Measurements from ENCODE around the genes RBM27 and TCERG1.

DNA sequence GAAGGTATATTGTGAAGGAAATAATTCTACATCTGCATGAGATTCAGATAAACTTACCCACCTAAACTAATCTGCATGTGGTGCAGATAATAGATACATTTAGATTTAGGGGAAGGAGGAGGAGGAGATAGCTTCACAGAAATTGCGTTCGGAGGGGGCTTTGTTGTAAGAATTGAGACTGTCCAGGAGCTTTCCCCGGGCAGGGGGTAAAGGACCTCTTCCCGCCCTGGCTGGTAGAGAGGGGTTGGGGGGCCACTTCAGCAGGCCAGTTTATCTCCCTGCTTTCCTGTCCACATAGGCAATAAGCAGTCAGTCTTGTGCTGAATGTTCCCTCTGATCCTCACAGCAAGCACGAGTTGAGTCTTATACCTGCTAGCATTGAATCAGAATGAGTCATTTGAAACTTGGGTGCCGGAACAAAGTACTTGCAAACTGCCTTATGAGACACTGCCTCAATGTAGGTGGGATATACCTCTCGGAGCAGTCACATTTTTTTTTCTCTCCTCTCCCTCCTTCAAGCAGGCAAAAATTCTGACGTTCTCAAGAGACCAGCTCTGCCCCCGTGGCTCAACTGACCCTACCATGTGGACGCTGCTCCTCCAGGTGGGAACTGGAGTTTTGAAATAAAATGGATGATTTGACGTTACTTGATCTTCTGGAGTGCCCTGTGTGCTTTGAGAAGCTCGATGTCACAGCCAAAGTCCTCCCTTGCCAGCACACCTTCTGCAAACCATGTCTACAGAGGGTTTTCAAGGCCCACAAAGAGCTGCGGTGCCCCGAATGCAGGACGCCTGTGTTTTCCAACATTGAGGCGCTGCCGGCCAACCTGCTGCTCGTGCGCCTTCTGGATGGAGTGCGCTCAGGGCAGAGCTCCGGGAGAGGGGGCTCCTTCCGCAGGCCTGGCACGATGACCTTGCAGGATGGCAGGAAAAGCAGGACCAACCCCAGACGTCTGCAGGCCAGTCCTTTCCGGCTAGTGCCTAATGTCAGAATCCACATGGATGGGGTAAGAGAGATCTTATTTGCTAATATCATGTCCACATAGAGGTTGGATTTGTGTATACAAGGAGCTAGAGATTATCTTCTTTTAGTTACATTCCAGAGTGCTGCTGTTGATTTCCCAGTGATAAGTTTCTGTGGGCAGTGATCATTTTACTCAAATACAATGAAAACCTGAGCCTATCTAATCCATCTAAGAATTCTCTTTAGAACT lies 1.3 kb downstream of the SH3RF2 start:
- RRBS: 69% methylated on average over 5 of the region's 25 CpGs

GRCh38 chr5:146040607-146041084 lies 64.7 kb downstream of the PLAC8L1 start:
- RRBS: no CpG with 5 or more reads among the region's 7 CpGs

DNA sequence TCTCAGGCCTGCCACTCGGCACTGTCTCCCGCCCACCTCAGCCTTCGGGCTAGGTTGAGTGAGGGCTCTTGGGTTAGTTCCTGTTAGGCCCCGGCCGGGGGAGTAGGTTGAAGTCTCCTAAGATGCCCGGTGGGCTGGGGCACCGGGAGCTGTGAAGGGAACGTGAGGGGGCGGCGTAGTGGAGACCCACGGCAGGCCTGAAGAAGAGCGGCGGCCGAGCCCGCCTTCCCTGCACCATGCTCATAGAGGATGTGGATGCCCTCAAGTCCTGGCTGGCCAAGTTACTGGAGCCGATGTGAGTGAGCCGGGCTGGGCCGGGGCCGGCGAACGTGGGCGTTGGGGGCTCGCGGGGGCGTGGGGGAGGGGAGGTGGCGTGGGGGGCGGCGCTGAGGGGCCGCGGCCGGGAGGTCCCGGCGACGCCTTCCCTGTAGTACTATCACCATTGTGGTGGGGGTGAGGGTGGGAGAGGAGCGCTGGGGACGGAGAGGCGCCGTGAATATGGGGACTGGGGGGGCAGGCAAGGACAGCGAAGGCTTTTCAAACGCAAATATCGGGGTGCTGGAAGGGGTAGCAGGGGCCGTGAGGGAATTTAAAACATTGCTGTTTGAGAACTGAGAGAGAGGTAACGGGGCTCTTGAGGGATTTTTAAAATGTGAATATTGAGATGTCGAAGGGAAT lies at the start of gene RBM27:
RBM27 (plus strand) TSS at position 76 of the 678 bp plus-strand sequence.
- RRBS: 0% methylated on average over 6 of the region's 44 CpGs

- RRBS: no CpG with 5 or more reads among the region's 2 CpGs
These were observed 19.9 kb downstream of the RBM27 start for GRCh38 chr5:146223239-146223725.

- RRBS: 6% methylated on average over 2 of the region's 41 CpGs
These were observed at the start of gene TCERG1 for GRCh38 chr5:146446725-146447427. Gene TCERG1 (plus strand): TSS chr5:146447333.

DNA sequence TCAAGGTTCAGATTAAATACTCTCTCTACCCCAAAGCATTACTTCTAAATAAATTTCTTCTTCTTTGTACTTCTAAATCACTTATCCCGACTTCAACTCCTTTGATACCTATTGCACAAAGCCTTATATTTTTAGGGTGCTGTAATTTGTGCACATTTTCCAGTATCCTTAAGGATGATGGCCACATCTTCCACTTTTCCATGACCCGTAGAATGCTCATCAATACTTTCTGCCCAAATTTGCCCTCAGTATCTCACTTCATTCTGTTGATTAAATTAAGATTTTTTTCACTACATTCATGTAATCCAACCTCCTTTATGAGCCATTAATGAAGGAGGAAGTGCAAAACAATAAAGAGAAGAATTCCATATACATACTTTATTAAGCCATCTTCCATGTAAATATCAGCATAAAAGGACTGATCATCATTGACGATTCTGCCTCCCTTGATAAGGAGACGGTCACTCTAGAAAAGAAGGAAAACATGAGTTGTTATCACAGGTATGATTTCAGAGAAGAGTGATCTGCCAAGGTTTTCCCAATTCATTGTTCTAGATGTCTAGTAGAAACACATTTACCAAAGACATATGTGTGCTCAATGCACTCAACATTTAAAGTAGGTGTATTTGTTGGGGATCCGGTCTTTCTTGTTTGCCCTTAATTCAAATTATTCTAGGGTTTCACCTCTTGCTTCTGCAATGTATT lies 85.2 kb downstream of the DPYSL3 start:
- RRBS: no CpG with 5 or more reads among the region's 5 CpGs

GRCh38 chr5:147454995-147455899 lies 54.6 kb downstream of the DPYSL3 start:
- RRBS: no CpG with 5 or more reads among the region's 11 CpGs

GRCh38 chr5:147508822-147509759 lies 777 bp downstream of the DPYSL3 start:
- RRBS: 2% methylated on average over 26 of the region's 62 CpGs

GRCh38 chr5:147510463-147510826 lies 577 bp upstream of the DPYSL3 start:
- RRBS: no CpG with 5 or more reads among the region's 2 CpGs

- RRBS: no CpG with 5 or more reads among the region's 5 CpGs
These were observed 41.7 kb upstream of the DPYSL3 start for GRCh38 chr5:147551389-147552151.

DNA sequence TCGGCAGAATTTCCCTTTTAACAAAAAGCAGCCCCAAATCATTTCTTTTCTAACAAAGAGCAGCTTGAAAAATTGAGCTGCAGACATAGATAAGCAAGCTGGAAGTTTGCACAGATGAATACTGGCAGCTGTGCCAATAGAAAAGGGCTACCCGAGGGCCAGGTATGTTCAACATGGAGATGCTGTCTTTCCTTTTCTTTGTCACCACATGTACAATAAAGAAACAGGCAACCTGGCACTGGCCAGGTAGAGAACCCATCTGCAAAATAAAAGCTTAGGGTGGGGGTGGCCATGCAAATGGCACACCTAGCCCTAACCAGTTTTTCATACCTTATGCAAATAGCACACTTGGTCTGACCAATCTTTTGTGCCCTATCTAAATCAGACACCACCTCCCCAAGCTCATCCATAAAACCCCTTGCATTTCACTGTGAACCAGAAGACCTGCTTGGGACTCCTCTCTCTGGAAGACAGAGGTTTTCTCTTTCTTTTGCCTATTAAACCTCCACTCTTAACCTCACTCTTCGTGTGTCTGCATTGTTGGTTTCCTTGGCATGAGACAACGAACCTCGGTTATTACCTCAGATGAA lies 34.0 kb downstream of the JAKMIP2 start:
- RRBS: no CpG with 5 or more reads among the region's 5 CpGs

DNA sequence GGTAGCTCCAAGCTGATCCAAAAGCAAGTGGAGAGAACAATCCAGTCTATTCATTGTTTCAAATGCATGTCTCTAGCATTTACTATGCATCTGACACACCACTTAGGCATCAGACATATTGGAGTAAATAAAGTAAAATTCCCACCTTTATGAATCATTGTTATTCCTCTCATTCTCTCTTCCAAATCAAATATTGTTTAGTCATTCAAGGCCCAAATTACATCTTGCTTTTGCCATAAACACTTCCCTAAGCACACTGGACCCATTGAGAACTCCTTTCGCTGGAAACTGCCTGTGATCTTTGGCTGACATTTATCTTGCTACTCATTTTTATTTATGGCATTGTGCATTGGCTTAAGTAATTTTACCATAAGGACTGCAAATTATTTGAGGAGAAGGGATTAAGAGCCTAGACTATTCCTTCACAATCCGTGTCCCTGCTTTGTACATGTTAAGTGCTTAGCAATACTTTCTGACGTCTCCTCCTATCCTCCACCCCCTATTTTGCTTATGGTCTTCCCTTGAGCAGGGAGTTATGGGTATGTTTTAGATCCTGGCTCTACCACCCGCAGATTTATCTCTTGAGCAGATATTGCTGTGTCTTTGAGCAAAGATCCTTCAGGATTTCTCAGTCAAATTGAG lies 7.4 kb downstream of the C5orf46 start:
- RRBS: no CpG with 5 or more reads among the region's 4 CpGs

DNA sequence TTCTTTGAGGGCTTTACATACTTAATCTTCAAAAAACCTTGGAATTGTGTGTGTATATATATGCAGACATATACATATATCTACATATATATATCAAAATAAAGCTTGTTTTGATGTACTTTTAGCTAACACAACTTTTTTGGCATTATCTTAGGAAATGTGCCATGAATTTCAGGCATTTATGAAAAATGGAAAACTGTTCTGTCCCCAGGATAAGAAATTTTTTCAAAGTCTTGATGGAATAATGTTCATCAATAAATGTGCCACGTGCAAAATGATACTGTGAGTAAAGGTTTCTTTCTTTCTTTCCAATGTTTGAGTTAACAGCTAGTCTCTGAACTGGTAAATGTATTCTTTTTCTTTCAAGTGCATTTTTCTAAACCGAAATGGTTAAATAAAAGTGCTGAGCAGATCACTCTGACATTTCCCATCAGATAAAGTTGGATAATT lies 6.4 kb downstream of the SPINK5 start:
- RRBS: no CpG with 5 or more reads among the region's 2 CpGs

DNA sequence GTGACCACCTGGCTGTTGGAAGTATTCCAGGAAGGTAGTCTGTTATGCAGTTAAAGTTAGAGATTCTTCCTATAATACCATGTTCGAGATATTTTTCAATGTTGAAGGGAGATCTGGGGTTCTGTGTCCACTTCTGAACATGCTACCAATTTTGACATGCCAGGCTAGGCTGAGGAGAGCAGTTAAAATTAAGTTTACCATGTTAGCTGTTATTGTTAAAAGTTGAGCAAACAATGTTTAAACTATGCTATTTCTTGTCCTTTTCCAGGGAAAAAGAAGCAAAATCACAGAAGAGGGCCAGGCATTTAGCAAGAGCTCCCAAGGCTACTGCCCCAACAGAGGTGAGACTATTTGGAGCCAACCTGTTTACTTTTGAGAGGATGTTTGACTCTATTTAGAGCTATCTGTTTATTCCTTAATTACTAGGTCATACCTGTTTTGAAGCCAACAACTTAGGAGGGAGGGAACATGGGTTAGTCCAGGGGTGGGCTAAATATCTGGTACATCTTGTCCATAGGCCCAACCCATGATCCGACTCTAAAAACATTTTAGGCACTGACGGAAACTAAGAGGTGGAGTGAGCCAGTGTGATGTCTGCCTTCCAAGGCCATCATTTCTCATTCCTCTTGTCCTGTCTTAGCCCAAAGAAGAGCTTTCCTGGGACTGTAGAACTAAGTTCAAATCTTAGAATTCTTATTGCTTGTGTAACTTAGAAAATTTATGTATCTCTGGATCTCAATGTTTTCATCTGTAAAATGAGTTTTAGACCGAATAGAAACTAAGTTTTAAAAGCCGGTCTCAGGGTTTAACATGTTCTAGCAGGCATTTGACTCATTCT lies 8.3 kb downstream of the SPINK5 start:
- RRBS: no CpG with 5 or more reads among the region's 5 CpGs

GRCh38 chr5:148118678-148119173 lies 49.6 kb upstream of the SPINK14 start:
- RRBS: no CpG with 5 or more reads among the region's 6 CpGs

DNA sequence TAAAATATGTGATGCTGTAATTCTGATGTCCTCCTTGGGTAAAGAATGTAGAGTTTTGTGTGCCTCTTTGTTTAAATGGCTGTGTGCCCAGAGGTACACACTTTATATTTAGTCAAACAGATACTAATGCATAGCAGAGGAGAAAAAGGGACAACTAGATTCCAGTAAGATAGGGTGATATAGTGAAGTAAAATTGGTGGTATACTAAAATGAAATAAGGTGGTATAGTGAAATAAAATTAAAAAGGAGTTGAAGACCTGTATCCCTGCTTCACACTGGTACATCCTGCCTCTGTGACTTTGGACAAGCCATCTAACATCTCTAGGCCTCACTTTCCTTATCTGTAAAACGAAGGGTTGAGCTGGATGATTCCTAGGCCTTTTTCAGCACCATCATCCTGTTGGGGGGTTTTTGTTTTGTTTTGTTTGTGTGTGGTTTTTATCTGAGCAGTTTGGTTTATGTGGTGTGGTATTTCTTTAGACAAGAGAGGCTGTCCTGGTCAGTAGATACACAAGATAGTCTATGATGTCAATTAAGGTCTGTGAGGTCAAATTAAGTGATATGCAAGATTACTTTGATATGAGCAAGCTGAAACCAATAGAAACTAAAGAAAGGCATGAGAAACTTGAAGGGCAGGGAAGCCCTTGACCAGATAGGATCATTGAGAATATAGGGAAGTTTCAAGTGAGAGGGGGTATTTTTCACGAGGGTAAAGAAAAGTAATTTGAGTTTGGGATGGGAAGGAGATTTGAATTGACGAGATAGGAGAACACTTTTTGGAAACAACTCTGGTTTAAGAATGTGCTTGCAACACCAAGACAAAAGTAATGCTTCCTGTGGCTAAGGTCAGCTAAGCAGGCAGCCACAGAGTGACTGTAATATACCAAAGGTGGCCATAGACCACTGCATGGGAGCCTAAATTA lies 1.7 kb downstream of the FBXO38 start:
- RRBS: no CpG with 5 or more reads among the region's 3 CpGs

DNA sequence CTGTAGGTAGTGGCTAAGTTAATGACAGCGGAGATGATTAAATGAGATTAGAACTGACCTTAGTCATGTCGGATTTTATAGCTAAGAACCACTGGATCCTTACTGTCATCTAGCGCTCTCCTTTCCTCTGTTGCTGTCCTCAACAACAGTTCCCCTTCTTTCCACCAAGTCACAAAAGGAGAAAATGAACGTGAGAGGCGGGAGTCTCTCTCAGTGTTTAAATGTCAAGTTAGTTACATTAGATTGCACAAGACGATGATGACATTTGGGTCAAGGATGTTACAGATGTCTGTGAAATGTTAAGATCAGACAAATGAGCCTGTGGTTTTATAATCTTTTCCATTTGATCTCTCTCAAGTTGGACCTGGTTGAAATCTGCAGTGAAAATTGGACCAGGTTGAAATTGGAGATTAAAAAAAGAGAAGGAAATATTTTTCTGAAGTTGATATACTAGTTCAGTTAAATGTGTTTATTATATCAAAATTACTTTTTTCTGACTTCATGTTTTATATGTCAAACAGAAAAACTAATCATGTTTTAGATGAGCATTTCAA lies 53.5 kb downstream of the FBXO38 start:
- RRBS: no CpG with 5 or more reads among the region's 6 CpGs

DNA sequence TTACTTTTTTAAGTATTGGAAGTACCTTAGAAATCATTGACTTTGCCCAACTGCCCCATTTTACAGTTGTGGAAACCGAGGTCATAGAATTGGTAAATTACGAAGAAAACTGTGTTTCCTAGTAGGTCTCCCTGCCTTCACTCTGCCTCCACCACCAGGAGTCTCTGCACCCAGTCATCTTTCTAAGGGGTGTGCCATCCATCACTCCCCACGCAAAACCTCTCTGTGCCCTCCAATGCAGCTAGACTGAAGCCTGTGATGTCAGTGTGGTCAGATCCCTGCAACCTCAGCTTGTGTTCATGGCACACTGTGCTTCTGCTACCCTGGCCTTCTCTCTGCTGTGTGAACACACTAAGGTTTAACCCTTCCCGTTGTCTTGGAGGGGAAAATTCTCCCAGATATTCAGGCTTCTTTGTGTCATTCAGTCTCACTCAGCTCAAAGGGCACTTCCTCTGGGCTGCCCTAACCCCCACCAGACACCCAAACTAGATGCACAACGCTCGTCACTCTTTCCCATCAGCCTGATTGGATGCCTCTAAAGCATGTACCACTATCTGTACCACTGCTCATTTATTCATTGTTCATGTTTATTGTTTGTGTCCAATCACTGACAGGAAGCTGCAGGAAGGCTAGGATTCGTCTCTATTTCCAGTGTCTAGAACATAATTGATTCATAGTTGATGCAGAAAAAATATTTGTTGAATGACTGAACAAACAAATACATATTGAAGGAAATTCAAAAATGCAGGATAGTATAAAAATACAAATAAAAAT lies 18.4 kb downstream of the ADRB2 start:
- RRBS: no CpG with 5 or more reads among the region's 7 CpGs

- RRBS: no CpG with 5 or more reads among the region's 4 CpGs
These were observed 47.3 kb downstream of the ADRB2 start for GRCh38 chr5:148873577-148874279.

All from skeletal muscle cell (primary cell).